Lower leg skin (tissue), 2 donors: ENCODE data around the gene OR2T3.

DNA sequence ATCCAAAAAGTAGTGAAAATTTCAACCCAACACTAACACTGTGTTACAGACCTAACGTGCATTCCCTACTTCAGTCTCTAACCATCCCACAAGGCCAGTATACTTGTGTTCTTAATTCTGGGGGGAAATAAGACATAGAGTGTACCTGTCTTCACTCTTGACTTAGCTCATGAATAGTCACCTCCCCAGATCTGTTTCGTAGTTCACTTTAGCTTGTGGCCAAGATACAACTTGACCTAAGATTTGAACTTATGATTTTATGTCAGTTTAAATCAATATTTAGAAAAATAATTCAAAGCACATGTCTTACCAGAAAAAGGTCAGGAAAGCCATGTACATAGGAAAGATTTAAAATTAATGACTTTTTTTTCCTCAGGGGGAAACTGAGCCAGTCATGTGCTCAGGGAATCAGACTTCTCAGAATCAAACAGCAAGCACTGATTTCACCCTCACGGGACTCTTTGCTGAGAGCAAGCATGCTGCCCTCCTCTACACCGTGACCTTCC is at the start of gene OR2T3:
OR2T3 (plus strand) TSS at position 395 of the 506 bp plus-strand sequence.
- PRO-cap: no peak
- RAMPAGE, long total RNA, 2 experiments: no peak in any of the 2 experiments

DNA sequence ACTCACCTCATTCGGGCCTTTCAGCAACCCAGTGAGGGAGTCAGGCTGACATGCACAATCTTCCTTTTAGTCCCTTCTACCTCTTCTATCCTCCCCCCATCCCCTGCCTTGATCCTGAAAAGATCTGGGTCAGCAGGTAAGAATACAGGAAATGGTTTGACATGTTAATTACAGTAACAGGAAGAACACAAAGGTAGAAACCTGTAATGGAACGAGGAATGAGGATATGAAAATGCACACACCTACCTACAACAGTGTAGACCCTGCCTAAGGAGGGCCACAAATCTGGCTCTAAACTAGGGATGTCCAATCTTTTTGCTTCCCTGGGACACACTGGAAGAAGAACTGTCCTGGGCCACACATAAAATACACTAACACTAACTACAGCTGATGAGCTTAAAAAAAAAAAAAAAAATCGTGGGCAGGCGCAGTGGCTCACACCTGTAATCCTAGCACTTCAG is 6.7 kb downstream of the SH3BP5L start:
- PRO-cap: no peak
- RAMPAGE, long total RNA, 2 experiments: no peak in any of the 2 experiments

GRCh38 chr1:248851552-248852376 is 7.1 kb downstream of the ZNF692 start:
- PRO-cap: no peak
- RAMPAGE, long total RNA, 2 experiments: no peak in any of the 2 experiments

DNA sequence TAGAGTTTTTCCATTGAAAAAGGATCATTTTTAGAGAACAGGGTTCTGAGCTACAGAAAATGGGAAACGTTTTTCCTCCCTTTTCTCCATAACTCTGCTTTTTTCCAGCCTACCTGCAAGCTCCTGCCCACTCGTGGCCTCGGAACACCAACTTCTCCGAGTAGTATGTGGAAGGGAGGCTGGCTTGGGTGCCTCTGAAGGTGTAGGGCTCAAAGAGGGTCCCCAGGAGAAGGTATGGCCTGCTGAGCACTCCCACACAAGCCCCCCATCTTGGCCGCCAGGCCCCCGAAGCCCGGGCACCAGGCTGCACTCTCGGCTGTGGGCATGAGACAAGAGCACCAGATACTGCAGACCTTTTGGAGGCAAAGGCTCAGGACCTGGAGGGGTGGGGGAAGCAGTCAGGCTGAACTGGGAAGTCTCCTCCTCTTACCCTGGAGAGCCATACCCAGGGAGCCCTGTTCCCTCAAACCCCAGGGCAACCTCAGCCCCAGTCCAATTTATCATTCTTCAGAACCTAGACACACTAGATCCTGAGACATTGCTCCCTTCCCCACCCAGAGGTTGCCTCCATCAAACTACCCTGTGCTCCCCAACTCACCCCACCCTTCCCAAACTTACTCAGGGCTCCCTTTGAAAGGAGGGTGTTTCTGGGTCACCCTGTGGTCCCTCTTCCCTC is 1.6 kb downstream of the ZNF692 start:
- PRO-cap: no peak
- RAMPAGE, long total RNA, 2 experiments: no peak in any of the 2 experiments